Liver (tissue), 9 donors: ENCODE measurements around a stretch of chr3.

- PRO-cap, 5 experiments, result no peak in any of the 5 experiments
- RAMPAGE, long total RNA, 2 experiments, result no peak in any of the 2 experiments
- RRBS, result no CpG with 5 or more reads among the region's 7 CpGs
Measured at GRCh38 chr3:48967030-48967377, 23.0 kb upstream of the P4HTM start.

DNA sequence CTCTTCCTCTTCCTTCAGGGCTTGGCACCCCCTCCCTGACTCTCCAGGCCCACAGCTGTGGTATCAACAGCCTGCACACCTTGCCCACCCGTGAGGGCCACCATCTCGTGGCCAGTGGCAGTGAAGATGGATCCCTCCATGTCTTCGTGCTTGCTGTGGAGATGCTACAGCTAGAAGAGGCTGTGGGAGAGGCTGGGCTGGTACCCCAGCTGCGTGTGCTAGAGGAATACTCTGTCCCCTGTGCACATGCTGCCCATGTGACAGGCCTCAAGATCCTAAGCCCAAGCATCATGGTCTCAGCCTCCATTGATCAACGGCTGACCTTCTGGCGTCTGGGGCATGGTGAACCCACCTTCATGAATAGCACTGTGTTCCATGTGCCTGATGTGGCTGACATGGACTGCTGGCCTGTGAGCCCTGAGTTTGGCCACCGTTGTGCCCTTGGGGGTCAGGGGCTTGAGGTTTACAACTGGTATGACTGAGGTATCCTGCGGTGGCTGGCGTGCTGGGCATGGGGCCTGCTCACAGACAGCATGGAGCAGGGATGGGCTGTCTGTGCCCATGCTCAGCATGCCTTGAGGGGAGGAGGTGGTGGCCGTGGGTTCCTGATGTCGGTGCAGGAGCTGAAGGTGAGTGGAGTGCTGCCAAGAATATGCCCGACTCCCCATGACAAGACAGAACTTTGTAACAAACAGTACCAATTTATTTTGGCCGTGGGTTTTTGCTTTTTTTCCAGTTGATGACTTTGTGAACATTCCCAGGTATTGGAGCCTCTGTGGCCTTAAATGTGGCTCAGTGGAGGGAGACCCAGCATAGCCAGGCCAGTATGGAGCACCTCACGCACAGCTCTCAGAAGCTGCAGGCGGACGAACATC lies 3.3 kb downstream of the DALRD3 start:
- PRO-cap, 5 experiments, result no peak in any of the 5 experiments
- RAMPAGE, long total RNA, 2 experiments, result no peak in any of the 2 experiments
- RRBS, result no CpG with 5 or more reads among the region's 16 CpGs

- PRO-cap, 5 experiments, result peak in 2 of 5 experiments; most common plus-strand start chr3:49020812 (in 1)
- RAMPAGE, long total RNA, 2 experiments, result no peak in any of the 2 experiments
- RRBS, result 2% methylated on average over 19 of the region's 59 CpGs
Measured at GRCh38 chr3:49020143-49021154, 1.5 kb upstream of the NDUFAF3 start.

GRCh38 chr3:49119809-49120469 lies 684 bp downstream of the USP19 start:
- PRO-cap, 5 experiments, result no peak in any of the 5 experiments
- RAMPAGE, long total RNA, 2 experiments, result no peak in any of the 2 experiments
- RRBS, result 4% methylated on average over 3 of the region's 13 CpGs

GRCh38 chr3:49122136-49122594 lies 1.5 kb upstream of the USP19 start:
- PRO-cap, 5 experiments, result no peak in any of the 5 experiments
- RAMPAGE, long total RNA, 2 experiments, result no peak in any of the 2 experiments
- RRBS, result no CpG with 5 or more reads among the region's 12 CpGs

- PRO-cap, 5 experiments, result no peak in any of the 5 experiments
- RAMPAGE, long total RNA, 2 experiments, result no peak in any of the 2 experiments
- RRBS, result 8% methylated on average over 2 of the region's 33 CpGs
Measured at GRCh38 chr3:49133310-49134152, 681 bp upstream of the LAMB2 start.

DNA sequence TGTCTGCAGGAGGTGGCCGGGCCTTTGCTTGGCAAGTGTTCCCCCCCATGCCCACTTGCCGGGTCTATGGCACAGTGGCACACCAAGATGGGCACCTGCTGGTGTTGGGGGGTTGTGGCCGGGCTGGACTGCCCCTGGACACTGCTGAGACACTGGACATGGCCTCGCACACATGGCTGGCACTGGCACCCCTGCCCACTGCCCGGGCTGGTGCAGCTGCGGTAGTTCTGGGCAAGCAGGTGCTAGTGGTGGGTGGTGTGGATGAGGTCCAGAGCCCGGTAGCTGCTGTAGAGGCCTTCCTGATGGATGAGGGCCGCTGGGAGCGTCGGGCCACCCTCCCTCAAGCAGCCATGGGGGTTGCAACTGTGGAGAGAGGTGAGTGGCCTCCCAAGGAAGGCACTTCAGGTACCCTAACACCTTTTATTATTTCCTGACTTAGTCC lies 1.4 kb downstream of the KLHDC8B start:
- PRO-cap, 5 experiments, result no peak in any of the 5 experiments
- RAMPAGE, long total RNA, 2 experiments, result no peak in any of the 2 experiments
- RRBS, result 70% methylated on average over 5 of the region's 10 CpGs

- PRO-cap, 5 experiments, result no peak in any of the 5 experiments
- RAMPAGE, long total RNA, 2 experiments, result no peak in any of the 2 experiments
- RRBS, result no CpG with 5 or more reads among the region's 5 CpGs
Measured at GRCh38 chr3:49339430-49339687, 494 bp downstream of the USP4 start.

- PRO-cap, 5 experiments, result peak in 5 of 5 experiments; most common plus-strand start chr3:49358458 (in 5)
- RAMPAGE, long total RNA, 2 experiments, result no peak in any of the 2 experiments
- RRBS, result 2% methylated on average over 8 of the region's 14 CpGs
Measured at GRCh38 chr3:49358385-49358583, 131 bp upstream of the GPX1 start.

GRCh38 chr3:49616381-49617009 lies 57.7 kb upstream of the APEH start:
- PRO-cap, 5 experiments, result no peak in any of the 5 experiments
- RAMPAGE, long total RNA, 2 experiments, result no peak in any of the 2 experiments
- RRBS, result no CpG with 5 or more reads among the region's 7 CpGs

- PRO-cap, 5 experiments, result no peak in any of the 5 experiments
- RAMPAGE, long total RNA, 2 experiments, result no peak in any of the 2 experiments
- RRBS, result no CpG with 5 or more reads among the region's 11 CpGs
Measured at GRCh38 chr3:49638330-49639062, 35.7 kb upstream of the APEH start.

- PRO-cap, 5 experiments, result peak in 5 of 5 experiments; most common plus-strand start chr3:49666095 (in 4); most common minus-strand start chr3:49665928 (in 4)
- RAMPAGE, long total RNA, 2 experiments, result no peak in any of the 2 experiments
- RRBS, result no CpG with 5 or more reads among the region's 5 CpGs
Measured at GRCh38 chr3:49665714-49666309, 8.3 kb upstream of the APEH start.

DNA sequence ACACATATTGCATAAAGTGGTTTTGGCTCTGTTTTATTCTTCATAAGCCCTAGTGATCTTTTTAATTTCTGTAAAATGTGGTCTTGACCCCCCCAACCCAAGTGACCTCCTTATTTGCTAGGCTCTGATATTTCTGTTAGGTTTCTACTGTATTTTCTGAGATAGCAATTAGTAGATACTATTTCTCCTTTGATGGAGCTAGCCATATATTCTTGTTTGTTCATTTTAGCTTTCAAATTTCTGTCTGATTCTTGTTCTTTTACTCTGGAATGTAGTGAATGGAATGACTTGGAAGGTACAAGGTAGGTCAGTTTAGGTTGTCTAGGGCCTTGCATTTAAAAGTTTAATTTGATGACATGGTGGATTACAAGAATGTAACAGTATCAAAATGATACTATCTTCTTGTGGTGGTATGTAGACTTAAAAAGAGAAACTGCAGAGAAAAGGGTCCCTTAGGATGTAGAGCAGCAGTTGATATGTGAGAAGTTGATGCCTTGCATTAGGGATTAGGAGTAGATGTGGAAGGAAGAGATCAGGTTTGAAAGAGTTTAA lies 59.8 kb upstream of the RBM5 start:
- PRO-cap, 5 experiments, result no peak in any of the 5 experiments
- RAMPAGE, long total RNA, 2 experiments, result no peak in any of the 2 experiments

DNA sequence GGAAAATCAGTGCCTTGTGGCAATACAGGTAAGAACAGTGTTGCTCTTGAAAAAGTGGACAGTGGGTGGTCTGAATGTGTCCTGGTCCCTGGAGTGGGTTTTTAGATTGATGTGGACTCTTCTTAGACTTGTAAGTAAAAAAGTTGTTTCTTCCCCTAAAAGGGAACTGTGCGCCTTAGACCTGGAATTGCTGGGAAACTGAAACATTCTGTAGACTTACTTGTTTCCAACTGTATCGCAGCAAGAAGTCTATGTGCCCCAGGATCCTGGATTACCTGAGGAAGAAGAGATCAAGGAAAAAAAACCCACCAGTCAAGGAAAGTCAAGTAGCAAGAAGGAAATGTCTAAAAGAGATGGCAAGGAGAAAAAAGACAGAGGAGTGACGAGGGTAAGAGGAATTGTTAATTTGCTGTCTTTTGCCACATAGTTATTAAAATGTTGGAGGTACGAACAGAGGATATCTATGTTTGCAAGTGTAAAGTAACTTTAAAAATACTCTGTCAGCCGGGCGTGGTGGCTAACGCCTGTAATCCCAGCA lies 26.9 kb upstream of the RBM5 start:
- PRO-cap, 5 experiments, result no peak in any of the 5 experiments
- RAMPAGE, long total RNA, 2 experiments, result no peak in any of the 2 experiments
- RRBS, result no CpG with 5 or more reads among the region's 7 CpGs

- PRO-cap, 5 experiments, result no peak in any of the 5 experiments
- RAMPAGE, long total RNA, 2 experiments, result no peak in any of the 2 experiments
- RRBS, result no CpG with 5 or more reads among the region's 13 CpGs
Measured at GRCh38 chr3:50125840-50126812, 29.0 kb upstream of the SEMA3F start.

DNA sequence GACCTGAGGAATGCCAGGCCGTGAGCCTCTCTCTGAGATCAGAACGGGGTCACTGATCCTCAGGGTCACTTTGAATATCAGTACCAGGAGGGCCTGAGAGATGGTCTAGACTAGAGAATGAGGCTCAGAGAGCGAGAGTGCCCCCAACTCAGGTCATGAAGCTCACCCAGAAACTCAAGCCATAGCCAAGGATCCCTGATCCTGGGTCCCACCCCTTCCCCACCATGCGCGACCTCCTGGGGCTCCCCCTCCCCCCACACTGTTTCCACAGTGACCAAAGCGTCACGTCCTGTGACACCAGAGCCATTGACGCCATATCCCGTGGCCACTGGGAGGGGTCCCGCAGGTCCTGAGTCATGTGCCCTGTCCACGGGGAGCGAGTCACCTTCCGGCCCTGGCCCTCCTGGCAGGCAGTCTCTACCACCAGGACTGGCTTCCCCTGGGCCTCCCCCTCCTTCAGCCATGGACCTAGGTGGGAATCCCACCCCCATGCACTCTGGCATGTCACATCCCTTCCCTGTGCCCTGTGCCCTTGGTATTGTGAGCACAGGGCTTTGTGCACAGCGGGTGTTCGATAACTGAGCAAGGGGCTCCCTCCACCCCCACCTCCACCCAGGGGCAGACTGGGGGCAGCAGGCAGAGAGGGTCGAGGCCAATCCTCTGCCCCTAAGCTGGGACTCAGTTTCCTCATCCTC lies 15.6 kb downstream of the SEMA3F start:
- PRO-cap, 5 experiments, result no peak in any of the 5 experiments
- RAMPAGE, long total RNA, 2 experiments, result no peak in any of the 2 experiments
- RRBS, result no CpG with 5 or more reads among the region's 16 CpGs

DNA sequence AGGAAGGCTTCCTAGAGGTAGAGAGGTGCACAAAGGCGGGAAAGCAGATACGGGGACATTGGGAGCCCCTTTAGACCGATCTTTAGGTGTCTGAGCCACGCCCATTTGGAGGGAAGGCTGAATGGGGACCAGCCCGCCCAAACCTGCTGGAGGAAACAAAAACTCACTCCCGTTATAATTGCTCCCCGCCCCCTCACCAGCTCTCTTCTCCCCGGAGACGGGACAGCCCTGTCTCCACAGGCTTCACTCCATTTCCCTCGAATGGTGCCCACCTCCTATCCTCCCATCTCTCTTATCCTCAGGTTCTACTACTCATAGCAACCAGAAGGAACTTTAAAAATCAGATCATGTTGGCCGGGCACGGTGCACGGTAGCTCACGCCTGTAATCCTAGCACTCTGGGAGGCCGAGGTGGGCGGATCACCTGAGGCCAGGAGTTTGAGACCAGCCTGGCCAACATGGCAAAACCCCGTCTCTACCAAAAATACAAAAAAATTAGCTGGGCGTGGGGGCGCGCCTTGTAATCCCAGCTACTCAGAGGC lies 8.0 kb upstream of the GNAI2 start:
- PRO-cap, 5 experiments, result no peak in any of the 5 experiments
- RAMPAGE, long total RNA, 2 experiments, result no peak in any of the 2 experiments
- RRBS, result no CpG with 5 or more reads among the region's 20 CpGs

DNA sequence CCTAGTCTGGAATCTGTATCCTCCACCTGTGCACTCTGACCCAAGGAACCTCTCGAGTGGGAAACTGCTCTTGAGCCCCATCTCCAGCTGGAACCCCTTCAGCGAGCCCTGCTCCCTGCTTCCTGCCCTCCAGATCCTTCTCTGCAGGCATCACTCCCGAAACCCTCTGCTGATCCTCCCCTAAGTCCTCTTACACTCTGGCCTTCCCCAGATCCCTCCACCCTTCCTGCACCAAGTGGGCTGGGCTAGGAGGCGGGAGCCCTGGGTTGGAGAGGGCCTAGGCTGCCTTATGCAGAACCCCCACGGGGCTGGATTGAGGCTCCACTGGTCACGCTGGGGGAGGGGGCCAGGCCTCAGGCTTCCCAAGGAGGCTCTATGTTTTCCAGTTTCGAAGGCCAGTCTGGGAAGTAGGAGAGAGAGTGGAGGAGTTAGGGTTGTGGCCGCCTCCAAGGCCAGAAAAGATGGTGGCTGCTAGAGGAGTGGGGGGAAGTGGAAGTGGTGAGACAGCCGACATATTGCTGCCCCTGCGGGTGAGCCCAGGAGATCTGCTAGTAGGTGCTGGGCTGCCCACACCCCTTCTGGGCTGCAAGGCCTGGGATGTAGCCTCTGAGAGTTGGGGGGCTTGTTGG lies 1.1 kb downstream of the GNAI2 start:
- PRO-cap, 5 experiments, result peak in 2 of 5 experiments; most common plus-strand start position 325 of the sequence (in 1); most common minus-strand start position 192 of the sequence (in 1)
- RAMPAGE, long total RNA, 2 experiments, result no peak in any of the 2 experiments
- RRBS, result no CpG with 5 or more reads among the region's 10 CpGs

DNA sequence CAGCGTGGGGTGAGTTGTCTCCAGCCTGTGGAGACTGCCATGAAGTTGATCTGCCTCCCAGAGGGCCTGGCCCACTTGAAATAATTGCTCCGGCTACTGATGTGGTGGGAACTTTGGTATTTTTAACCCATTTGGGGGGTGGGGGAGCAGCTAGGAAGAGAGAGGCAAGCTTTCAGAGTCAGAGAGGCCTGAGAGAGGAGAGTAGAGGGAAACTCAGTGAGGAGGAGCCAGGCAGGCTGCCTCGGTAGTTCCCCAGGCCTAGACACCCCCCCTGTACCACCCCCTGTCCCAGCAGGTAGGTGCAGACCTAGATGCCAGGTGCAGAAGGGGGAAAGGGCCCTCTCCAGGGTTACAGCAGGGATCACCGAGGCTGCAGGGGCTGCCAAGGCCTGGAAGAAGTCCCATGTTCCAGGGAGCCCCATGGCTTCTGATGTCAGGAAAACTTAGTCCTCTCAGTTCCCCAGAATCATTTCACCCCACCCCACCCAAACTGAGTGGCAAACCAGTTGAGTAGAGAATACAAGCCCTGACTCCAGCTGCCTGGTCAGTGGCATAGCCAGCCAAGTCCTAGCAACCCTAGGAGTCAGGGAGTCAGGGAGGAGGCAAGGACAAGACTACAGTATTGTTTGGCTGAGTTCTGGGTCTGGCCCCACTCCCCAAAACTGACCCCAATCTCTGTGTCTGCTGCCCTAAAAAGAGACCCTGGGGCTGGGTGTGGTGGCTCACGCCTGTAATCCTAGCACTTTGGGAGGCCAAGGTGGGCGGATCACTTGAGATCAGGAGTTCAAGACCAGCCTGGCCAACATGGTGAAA lies 7.4 kb upstream of the SEMA3B start:
- PRO-cap, 5 experiments, result no peak in any of the 5 experiments
- RAMPAGE, long total RNA, 2 experiments, result no peak in any of the 2 experiments
- RRBS, result no CpG with 5 or more reads among the region's 6 CpGs

GRCh38 chr3:50262767-50264058 lies 5.7 kb upstream of the SEMA3B start:
- PRO-cap, 5 experiments, result no peak in any of the 5 experiments
- RAMPAGE, long total RNA, 2 experiments, result no peak in any of the 2 experiments
- RRBS, result no CpG with 5 or more reads among the region's 13 CpGs